Lower leg skin (tissue), 2 donors: ENCODE measurements around the genes KNTC1 and SBNO1.

GRCh38 chr12:122319227-122319542 lies 52.9 kb upstream of the VPS33A start:
- PRO-cap: no peak
- RAMPAGE, long total RNA, 2 experiments: no peak in any of the 2 experiments

DNA sequence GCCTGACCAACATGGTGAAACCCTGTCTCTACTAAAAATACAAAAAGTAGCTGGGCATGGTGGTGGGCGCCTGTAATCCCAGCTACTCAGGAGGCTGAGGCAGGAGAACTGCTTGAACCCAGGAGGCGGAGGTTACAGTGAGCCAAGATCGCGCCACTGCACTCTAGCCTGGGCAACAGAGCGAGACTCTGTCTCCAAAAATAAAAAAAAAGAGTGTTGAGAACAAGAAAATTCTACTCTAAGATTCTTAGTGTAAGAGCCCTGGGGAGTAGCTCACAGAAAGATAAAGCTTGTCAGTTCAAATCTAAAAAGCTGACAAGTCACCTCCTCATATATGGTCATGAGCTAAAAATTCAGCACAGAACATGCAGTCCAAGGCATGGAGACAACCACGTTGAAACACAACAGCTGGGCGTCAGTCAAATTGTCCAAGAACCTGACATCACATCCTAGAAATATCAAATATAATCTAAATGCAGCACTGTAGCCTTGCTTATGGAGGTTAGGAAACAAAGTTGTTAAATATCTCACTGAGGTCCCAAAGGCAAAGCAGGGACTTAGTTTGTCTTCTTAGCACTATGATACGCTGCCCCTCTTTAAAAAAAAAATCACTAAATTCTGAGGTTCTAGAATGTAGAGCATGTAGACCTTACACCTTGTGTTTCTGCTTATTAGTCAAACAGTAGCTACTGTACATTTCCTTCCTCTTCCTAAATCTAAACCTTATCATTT lies 47.7 kb downstream of the CLIP1 start:
- PRO-cap: no peak
- RAMPAGE, long total RNA, 2 experiments: no peak in any of the 2 experiments

DNA sequence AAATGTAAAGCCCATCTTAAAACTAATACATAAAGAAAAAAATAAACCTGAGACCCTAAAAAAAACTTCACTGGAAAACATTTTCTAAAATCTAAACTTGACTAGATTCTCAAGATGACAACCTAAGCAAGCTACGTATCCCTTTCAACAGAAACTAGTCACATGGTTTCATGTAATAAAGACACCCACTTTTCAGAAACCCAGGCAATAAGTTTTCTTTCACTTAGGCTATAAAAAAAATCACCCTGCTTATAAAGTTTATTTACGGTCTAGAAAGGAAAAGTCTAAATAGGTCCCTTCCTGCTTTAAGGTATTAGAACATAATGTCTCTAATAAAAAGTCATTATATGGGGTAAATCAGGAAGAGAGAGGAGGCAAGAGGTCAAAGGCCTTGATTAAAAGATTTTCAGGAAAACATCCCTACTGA lies 9.6 kb downstream of the CLIP1 start:
- PRO-cap: no peak
- RAMPAGE, long total RNA, 2 experiments: no peak in any of the 2 experiments

DNA sequence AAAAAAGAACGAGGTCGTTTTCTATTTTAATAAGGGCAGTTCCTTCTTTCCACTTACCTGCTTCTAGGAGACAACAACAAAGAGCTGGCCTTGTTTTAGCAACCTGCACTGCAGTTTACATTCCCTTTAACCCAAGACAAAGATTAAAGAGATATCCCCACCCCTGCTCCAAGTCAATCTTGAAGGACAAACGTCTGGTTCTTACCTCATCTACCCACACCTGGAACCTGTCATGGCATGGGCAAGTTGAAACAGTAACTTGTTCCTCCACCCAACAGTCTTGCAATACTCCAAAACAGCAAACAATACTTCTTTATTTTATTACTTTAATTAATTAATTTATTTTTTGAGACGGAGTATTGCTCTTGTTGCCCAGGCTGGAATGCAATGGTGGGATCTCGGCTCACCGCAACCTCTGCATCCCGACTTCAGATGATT lies 32.7 kb downstream of the ZCCHC8 start:
- PRO-cap: bidirectional peak, plus-strand start at position 217 of the sequence, minus-strand start at position 117 of the sequence
- RAMPAGE, long total RNA, 2 experiments: no peak in any of the 2 experiments

DNA sequence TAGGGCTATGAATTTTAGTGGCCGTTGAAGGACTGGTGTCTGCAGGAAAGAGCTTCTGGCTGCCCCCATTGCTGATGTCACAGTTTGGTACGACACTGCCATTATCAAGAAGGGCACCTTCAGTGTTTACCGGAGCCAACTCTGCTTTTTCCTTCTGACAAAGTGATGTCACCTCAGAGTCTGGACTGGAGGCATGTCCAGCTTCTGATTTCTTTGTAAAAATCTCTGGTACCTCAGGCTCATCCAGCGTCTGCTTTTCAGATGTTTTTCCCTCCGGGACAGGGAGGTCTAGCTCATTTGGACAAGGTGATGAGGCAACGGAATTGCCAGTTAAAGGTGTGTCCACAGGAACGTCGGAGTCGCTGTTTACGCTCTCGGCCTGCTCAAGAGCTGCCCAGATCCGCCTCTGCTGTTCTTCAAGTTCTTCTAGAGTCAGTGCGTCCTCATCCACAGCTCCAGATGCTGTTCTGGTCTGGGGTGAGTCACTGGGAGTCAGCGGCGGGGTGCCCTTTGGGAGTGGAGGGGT lies 27.0 kb downstream of the ZCCHC8 start:
- PRO-cap: unidirectional peak, minus-strand start at position 428 of the sequence
- RAMPAGE, long total RNA, 2 experiments: no peak in any of the 2 experiments

- PRO-cap: bidirectional peak, plus-strand start at chr12:122527281, minus-strand start at chr12:122526973; unidirectional peak, minus-strand start at chr12:122527721
- RAMPAGE, long total RNA, 2 experiments: start-site peak on the plus strand in 2 of 2 experiments, at chr12:122527201-122527262 at its widest, 17 to 29 reads per replicate
Observed at GRCh38 chr12:122527155-122527972, at the start of gene KNTC1. KNTC1 (plus strand) TSS chr12:122527249.

DNA sequence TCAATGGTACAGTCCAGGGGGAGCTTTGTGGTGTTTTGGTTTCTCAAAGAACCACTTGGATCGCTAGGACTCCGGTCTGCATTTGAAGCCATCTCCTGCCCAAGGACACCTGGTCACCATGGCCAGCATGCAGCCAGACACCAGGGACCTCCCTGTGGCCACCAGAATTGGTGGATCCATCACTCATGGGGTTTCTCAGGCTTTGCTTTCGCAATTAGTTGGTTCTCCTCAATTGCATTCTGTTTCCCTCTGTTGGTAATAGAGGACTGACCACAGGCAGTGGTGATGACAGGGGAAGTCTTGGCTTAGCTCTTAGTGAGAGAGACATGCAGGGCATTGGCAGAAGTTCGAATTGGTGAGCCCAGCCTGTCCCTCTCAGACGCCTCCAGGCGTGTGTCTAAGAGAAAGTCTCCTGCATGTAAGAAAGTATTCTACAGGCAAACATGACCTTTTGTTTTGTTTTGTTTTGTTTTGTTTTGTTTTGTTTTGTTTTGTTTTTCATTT lies 21.4 kb downstream of the HCAR2 start:
- PRO-cap: no peak
- RAMPAGE, long total RNA, 2 experiments: no peak in any of the 2 experiments

GRCh38 chr12:122727750-122728521 lies 2.7 kb downstream of the HCAR1 start:
- PRO-cap: no peak
- RAMPAGE, long total RNA, 2 experiments: no peak in any of the 2 experiments

- PRO-cap: no peak
- RAMPAGE, long total RNA, 2 experiments: no peak in any of the 2 experiments
Observed at GRCh38 chr12:122729486-122730008, 1.1 kb downstream of the HCAR1 start.

- PRO-cap: no peak
- RAMPAGE, long total RNA, 2 experiments: no peak in any of the 2 experiments
Observed at GRCh38 chr12:122853972-122854228, 18.6 kb downstream of the HIP1R start.

GRCh38 chr12:122867425-122868570 lies 28.1 kb downstream of the VPS37B start:
- PRO-cap: bidirectional peak, plus-strand start at chr12:122868209, minus-strand start at chr12:122868094
- RAMPAGE, long total RNA, 2 experiments: no peak in any of the 2 experiments

DNA sequence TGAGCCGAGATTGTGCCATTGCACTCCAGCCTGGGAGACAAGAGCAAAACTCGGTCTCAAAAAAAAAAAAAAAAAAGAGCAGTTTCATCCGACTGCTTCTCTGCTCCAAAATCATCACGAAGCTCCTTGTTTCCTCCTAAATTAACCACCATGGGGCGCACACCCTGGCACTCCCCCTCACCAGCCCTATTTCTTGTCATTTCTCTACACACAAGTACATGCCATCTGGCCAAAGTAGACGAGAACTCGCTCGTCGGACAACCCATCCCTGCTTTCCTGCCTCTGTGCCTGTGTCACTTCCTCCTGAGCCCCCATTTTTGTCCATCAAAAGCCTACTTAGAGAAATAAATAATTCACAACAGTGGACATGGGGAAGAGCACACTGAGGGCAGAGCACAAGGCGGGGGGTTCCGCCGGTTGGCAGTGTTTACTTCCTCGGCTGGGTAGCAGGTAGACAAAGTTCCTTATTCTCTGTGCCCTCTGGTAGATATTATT lies 6.2 kb downstream of the VPS37B start:
- PRO-cap: no peak
- RAMPAGE, long total RNA, 2 experiments: no peak in any of the 2 experiments

- PRO-cap: no peak
- RAMPAGE, long total RNA, 2 experiments: no peak in any of the 2 experiments
Observed at GRCh38 chr12:123024780-123025535, 44.5 kb downstream of the ARL6IP4 start.

GRCh38 chr12:123094601-123095102 lies 56.2 kb downstream of the PITPNM2 start:
- PRO-cap: no peak
- RAMPAGE, long total RNA, 2 experiments: no peak in any of the 2 experiments

DNA sequence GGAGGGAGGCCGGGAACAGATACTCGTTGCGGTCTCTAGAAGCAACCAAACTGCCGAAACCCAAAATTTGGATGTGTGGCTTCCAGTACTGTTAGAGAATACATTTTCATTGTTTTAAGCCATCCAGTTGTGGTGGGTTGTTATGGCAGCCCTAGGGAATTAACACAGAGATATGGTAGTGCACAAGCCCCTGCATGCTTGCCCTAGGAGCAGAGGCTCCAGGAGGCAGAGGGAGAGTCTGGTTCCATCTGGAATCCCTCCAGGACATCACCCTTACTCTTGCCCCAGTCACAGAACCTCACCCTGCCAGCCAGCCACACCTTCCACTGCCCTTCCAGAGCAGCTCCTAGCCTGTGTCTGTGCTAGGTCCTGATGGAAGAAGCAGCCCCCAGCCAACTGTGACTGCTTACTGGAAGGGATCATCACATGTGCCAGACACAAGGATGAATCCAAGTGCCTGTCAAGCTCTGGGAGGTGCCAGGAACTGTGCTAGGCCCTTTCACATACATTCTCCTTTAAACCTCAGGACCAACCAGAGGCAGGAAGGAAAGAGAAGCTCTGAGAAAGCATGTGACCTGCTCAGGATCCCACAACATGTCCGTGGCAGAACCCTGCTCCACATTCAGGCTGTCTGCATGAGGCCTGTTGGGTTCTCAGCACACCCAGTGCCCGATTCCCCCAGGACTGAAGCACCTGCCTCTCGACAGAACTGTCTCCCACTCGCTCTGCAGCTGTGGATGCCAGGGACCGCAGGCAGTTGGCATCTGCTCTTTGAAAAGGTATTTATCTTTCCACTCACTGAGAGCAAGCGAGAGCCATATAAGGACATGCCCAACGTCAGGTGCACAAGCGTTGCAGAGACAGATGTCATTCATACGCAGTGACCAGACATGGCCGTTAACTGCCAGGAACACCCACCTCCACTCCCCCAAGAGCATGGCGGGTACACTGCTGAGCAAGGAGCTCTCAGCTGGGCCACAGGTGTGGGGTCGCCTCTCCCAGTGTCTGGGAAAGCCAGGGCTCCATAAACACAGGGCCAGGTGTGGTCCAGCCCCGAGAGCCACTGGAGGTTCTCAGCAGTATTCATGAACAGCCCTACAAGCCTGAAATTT lies 19.2 kb downstream of the PITPNM2 start:
- PRO-cap: bidirectional peak, plus-strand start at position 943 of the sequence, minus-strand start at position 686 of the sequence
- RAMPAGE, long total RNA, 2 experiments: no peak in any of the 2 experiments

- PRO-cap: no peak
- RAMPAGE, long total RNA, 2 experiments: no peak in any of the 2 experiments
Observed at GRCh38 chr12:123142723-123143591, 7.9 kb downstream of the PITPNM2 start.

DNA sequence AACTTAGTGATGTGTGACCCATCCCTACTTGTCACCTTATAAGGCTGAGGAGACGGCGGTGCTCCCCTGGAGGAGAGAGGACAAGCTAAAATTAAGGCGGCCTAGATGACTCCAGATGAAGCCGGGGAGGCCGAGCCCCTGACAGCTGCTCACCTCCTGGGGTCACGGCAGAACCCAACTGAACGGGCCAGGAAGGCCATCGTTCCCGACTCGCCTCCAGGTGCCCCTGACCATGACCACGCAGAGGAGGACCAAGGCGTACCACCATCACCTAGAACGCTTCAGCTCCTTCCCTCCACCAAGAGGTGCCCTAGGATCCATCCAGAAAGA lies 911 bp upstream of the PITPNM2 start:
- PRO-cap: no peak
- RAMPAGE, long total RNA, 2 experiments: no peak in any of the 2 experiments

DNA sequence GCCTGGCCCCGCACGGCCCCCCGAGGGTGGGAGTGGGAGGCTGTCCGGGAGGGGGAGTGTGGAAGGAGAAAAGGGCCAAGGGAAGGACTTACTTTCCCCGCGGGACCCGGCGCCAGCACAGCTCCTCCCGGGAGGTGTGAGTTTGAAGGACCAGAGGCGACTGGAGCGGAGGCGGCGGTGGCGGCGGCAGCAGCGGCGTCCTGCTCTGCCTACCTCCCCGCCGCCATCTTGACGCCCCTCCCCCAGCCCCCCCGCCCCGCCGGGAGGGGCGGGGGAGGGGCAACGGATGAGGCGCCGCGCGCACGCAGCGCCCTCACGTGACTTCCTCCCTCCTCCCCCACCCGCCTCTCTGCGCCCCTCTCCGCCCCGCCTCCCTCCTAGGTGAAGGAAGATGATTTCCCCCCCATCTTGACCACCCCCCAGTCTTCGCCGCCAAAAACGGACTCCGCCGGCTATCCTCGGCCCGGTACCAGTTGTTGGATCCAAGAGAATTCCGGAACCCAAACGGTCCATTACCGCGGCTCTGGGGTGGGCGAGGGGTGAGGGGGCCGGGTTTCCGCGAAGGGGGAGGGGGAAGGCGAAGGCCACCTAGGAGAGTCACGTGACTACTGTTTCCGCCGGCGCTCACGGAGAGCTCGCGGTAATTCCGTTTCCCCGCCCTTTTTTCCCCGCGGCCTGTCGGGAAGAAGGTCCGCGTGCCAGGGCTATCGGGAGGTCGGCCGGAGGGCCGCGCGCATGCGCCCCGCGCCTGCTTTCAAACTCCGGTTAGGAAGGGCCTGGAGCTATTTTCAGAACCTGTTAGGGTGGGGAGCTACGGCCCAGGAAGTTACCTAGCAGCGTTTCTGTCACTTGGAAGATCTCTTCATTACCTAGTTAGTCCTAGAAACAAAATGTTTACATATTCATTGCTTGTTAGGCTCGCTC lies at the start of gene SBNO1:
TSS of gene SBNO1 (minus strand) at position 239 of the 924 bp plus-strand sequence.
- PRO-cap: bidirectional peak, plus-strand start at position 320 of the sequence, minus-strand start at position 230 of the sequence; bidirectional peak, plus-strand start at position 794 of the sequence, minus-strand start at position 603 of the sequence
- RAMPAGE, long total RNA, 2 experiments: start-site peak on the plus strand in 1 of 2 experiments, centred at position 354 of the sequence, 16 reads per replicate; start-site peak on the minus strand in 1 of 2 experiments, centred at position 235 of the sequence, 113 reads per replicate

DNA sequence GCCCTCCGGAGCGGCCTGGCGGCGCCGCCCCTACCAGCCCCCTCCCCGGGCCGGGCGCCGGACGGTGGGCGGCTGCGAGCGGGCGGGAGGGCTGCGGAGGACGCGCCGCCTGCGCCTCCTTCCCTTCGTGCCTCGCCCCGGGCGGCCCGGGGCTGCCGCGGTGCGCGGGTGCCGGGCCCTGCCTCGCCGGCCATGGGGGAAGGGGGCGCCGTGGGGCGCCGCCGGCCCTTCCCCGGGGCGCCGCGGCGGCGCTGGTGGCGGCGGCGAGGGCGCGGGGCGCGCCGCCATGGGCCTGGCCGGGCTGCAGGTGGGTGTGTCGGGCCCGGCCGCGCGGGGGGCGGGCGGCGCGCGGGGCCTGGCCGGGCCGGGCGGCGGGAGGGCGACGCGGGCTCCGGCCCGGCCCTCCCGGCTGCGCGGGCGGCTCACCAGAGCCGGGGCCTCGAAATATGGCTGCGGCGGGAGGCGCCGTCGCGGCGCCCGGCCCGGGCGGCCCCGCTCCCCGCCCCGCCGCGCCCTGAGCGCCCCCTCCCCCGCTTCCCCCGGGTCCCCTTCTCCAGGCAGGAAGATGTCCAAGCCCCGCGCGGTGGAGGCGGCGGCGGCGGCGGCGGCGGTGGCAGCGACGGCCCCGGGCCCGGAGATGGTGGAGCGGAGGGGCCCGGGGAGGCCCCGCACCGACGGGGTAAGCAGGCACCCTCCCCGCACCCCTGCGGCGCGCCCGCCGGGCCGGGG lies 5.1 kb downstream of the KMT5A start:
- PRO-cap: bidirectional peak, plus-strand start at position 75 of the sequence, minus-strand start outside the sequence; unidirectional peak, plus-strand start at position 581 of the sequence
- RAMPAGE, long total RNA, 2 experiments: no peak in any of the 2 experiments

DNA sequence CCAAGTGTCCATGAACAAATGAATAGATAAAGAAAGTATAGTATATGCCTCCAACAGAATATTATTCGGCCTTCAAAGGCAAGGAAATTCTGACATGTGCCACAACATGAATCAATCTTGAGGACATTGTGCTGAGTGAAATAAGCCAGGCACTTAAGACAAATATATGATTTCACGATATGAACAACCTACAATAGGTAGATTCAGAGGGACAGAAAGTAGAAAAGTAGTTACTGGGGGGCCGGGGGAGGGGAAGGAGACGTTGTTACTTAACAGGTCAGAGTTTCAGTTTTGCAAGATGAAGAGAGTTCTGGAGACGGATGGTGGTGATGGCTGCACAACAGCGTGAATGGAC lies 5.4 kb downstream of the RILPL2 start:
- PRO-cap: no peak
- RAMPAGE, long total RNA, 2 experiments: no peak in any of the 2 experiments